PC-3 (cell line): Measurements from ENCODE around the gene ADAMTS16.

GRCh38 chr5:1507537-1508442 lies 16.0 kb downstream of the LPCAT1 start:
- RAMPAGE, long total RNA, result no peak

- RAMPAGE, long total RNA, result no peak
Observed at GRCh38 chr5:1508443-1508646, 15.4 kb downstream of the LPCAT1 start.

DNA sequence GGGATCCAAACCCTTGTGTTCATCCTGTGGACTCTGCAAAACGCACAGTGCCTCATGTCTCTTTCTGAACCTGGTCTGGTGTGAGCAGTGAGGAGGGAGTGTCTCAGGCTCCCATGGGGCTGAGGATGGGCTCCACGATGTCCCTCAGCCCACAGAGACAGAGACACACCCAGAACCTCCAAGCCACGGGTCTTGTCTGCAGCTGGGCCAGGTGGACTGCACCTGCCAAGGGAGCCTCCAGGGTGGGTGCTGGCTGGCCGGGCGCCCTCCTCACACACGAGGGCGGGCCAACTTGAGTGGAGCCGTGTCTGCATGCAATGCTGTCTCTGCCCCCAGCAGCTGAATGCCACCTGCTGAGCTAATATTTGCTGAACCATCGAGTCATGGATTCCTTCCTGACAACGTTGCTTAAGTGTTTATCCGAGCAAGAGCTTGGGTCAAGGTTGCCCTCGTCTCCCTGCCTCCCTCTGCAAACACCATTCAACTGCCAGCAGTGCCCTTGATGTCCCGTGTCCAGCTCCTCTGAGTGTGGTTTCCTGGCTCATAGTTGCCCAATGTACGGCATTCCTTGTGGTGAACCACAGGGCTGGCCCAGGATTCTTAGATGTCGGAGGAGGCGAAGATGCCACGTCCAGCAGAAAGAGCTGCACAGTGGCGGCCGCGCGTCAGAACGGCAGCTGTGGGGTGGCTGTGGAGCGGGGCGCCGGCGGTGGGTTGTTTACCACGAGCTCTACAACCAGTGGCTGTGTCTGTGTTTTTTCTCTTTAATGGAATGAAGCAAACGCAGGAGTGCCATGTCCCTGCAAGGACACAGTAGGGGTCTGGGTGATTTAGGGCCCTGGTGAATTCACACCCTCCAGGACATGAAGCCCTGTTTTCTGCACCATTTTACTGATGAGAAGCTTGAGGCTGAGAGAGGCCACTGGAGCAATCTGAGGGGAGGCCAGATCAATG lies 31.6 kb upstream of the LPCAT1 start:
- RAMPAGE, long total RNA, result no peak

DNA sequence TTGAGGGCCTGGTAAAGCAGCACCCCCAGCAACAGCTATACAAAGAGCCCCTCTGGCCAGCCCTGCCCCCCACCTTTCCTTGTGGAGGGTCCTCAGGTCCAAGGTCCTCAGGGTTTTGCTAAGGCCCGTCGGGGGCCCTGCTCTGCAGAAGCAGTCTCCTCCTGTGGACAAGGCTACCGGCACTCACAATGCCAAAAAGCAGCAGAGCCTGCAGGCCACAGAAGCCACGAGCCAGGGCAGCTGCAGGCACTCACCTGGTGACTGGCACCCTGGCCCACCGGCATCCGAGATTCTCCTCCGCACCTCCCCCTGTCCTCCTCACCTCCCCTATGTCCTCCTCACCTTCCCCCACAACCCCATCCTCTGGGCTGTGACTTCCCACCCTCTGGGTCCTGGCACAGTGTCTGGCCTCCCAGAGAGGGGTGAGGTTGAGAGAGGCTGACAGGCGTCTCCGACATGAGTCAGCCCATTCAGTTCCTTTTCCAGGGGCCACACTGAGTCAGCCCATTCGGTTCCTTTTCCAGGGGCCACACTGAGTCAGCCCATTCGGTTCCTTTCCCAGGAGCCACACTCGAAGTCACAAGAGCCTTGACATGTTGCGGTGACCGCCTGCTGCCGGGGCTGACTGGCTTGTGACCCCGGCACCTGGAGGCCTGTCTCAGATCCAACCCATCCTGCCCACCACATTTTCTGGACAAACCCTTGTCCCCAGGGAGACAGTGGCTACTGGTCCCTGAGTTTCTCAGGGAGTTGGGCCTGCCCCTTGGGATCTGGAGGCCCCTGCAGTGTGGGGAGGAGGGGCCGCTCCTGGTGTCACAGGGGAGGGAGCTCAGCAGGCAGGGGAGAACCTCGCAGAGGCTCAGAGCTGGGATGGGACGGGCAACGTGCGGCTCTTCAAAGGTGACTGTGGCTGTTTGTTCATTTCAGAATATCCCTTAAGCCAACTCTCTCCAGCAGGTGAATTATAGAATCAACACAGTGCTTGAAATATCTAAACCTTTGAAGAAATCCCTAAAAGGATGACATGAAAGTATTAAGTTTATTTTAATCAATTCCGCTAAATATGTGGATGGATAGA lies 40.3 kb upstream of the LPCAT1 start:
- RAMPAGE, long total RNA, result no peak

- RAMPAGE, long total RNA, result no peak
Observed at GRCh38 chr5:1579144-1579920, 55.6 kb upstream of the LPCAT1 start.

DNA sequence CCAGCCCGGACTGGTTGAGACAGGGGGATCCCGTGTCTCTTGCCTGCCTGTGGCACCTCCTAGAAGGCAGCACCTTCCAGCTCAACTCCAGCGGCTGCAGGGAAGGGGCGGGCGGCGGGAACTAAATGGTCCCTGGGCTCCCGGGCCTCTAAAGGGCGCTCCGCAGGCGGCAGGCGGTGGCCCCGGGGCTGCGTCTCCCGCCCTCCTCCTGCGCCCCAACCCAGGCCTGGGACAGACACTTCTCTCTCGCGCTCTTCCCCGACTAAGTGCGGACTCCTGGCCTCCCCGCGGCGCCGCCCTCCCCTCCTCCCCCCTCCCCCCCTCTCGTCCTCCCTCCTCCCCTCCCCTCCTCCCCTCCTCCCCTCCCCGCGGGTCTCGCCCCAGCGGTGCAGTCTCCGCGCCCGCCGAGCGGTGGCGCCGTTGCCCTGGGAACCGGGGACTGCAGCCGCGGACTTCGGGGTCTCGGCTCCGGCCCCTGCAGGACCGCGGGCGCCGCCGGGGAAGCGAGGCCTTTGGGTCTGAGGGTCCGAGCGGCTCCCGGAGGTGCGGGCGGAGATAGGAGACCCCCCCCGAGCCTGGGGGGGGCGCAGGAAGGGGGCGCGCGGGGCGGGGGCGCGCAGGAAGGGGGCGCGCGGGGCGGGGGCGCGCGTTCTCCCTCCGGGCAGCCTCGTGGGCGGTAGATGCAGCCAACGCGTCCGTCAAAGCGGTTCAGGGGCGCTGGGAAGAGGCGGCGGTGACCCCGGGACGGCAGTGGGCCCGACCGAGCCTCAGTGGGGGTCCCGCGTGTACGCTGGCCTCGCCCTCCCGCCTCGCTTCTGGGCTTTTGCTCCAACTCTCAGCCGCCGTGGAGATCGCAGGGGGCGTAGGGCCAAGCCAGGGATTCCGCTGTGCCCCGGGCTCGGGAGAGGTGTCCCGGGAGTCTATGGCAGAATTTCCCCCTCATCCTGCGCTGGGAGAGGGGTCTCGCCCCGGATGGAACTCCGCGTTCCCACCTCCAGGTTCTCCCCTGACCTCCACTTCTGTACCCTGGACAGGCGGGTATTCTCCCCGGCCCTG lies 132.3 kb downstream of the MRPL36 start:
- RAMPAGE, long total RNA, result no peak

- RAMPAGE, long total RNA, result no peak
Observed at GRCh38 chr5:1800127-1800313, 383 bp upstream of the MRPL36 start.

- RAMPAGE, long total RNA, result no peak
Observed at GRCh38 chr5:1807392-1808183, 6.4 kb downstream of the NDUFS6 start.

DNA sequence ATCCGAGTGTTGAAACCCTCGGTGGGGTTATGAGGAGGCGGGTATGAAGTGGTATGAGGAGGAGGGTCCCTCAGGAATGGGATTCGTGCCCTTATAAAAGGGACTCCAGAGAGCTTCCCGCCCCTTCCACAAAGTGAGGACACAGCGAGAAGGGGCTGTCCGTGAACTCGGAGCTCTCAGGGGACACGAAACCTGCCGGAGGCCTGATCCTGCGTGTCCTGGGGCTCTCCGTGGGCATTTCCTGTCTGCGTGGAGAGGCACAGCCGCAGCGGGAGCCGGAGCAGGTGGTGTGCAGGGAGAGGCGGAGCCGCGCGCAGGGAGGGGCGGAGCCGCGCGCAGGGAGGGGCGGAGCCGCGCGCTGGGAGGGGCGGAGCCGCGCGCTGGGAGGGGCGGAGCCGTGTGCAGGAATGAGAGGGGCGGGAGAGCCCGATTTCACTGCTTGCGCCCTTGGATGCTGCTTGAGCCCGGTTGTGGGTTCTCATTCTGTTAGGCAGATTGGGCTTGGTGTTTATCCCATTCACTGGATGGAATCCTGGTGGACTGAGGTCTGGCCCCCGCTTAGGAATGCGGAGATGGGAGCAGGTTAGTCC lies 26.6 kb downstream of the NDUFS6 start:
- RAMPAGE, long total RNA, result no peak

DNA sequence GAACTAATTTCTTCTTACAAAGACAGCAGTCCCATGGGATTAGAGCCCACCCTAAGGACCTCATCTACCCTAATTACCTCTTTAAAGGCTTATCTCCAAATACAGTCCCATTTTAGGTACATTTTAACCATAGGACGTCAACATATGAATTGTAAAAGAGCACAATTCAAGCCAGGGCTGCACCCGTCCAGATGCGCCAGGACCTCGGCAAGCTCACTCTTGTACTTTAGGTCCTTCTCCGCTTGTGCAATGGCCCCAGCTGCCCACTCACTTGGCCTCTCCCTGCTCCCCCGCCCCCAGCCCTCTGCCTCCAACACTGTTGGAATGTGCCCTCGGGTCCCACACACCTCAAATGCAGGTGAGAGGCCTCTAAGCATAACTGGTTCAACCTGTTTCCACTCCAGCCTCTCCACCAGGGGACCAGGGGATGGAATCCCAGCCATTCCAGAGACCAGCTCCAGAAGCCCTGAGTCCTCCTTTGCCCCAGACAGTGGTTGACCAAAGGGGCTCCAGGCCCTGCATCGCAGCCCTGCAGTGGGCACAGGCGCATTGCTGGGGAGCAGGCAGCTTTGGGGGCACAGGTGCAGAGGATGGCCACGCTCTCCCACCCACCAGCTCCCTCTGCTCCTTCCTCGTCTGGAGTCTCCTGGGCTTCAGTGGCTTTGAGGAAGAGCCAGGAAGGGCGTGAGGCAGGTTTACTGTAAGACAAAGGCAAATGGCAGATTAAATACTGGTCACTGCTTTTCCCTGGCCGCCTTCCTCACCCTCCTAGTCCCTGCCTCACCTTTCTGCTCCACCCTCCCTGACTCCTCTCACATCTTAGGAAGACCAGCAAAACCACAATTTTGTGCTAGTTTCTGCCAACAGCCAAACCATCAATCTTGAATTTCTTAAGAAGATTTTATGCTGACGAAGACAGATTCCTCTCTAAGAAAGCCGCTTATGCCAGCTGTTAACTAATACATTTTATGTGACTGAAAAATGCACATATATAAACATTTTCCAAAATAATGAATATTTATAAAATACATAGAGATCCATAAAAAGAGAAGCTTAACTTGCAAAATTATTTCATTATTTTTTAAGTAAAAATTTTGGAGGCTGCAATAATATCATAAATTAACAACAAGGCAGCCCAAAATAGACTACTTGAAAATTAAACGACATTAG lies 29.1 kb upstream of the IRX2 start:
- RAMPAGE, long total RNA, result no peak

DNA sequence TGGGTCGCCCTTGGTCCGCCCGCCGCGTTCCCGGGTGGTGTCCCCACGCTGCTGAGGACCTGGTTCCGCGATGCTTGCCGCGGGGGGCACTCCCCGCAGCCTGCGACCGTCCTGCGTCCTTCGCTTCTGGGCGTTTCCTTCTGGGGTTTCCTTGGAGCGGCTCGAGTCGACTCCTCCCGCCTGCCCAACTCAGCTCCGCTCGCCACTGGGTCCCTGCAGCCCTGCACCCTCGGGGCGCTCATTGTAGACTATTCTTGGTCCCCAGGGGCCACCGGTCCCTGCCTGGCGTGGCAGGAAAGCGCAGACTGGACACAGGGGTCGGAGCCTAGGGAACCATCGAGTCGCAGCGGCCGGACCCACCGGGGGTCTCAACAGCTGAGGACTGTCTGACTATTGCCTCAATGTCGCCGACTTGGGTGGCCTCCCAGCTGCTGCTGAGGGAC lies 4.5 kb upstream of the IRX1 start:
- RAMPAGE, long total RNA, result no peak

DNA sequence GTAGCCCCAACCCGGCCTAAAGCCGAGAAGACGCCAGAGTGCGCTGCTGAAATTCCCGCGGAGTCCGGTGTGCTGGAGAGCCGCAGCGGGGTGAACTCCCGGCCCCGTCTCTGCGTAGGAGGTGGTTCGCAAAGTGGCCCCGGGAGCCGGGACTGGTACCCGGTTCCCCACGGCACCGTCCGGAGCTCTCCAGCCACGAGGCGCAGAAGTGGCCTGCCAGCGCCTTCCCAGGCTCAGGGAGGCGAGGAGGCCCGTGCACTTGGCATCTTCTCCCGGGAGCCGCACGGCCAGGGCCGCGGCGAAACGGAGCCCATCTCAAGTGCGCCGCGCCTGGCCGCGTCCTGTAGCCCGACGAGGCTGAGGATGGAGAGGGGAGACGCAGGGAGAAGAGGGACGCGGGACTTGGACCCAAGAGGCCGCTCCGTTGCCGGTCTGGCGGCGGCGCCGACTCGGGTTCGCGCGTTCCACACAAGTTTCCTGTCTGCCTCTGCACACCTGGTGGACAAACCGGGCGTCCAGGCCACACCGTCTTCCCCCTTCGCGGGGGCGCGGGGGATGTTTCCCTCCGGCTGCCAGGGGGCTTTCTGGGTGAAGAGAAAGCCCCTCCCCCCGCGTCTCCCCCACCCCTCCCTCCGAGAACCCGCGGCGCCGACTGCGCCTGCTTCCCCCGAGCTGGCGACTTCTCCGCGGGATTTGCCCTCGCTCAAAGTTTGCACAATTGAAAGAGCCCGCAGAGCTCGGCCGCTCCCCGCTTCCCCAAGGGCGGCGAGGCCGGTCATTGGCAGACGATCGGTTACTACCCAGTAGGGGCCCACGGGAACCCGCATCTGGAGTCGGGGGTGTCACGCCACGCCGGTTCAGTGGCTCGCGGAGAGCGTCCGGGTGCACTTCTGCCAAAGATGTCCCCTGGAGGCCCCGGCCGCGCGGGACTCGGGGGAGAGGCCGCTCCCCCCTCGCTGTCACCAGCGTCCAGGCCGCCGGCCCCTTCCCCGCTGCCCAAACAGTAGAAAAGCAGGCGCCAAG lies 837 bp upstream of the IRX1 start:
- RAMPAGE, long total RNA, result no peak

DNA sequence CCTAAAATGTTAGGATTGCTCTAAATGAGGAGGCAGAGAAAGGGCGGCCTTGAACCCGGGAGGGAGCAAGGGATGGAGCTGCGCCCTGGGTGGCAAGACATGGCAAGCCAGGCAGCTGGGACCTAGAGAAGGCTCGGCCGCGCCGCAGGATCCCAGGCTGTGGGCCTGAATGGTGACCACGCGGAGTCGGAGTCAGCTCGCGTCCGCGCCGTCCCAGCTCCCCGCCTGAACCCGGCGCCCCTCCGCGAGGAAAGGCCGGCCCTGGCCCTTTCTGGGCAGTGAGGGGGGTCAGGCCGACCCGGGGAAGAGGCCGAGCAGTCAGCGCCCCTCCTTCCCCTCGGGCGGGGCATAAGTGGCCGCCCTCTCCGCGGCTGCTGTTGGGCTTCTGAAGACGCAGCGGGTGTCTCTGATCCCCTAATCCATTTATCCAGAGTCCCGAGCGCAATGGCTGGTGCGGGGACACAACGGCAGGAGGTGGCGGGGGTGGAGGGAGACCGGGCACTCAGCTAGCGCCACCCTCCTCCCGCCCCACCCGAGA lies 10.7 kb downstream of the IRX1 start:
- RAMPAGE, long total RNA, result no peak

DNA sequence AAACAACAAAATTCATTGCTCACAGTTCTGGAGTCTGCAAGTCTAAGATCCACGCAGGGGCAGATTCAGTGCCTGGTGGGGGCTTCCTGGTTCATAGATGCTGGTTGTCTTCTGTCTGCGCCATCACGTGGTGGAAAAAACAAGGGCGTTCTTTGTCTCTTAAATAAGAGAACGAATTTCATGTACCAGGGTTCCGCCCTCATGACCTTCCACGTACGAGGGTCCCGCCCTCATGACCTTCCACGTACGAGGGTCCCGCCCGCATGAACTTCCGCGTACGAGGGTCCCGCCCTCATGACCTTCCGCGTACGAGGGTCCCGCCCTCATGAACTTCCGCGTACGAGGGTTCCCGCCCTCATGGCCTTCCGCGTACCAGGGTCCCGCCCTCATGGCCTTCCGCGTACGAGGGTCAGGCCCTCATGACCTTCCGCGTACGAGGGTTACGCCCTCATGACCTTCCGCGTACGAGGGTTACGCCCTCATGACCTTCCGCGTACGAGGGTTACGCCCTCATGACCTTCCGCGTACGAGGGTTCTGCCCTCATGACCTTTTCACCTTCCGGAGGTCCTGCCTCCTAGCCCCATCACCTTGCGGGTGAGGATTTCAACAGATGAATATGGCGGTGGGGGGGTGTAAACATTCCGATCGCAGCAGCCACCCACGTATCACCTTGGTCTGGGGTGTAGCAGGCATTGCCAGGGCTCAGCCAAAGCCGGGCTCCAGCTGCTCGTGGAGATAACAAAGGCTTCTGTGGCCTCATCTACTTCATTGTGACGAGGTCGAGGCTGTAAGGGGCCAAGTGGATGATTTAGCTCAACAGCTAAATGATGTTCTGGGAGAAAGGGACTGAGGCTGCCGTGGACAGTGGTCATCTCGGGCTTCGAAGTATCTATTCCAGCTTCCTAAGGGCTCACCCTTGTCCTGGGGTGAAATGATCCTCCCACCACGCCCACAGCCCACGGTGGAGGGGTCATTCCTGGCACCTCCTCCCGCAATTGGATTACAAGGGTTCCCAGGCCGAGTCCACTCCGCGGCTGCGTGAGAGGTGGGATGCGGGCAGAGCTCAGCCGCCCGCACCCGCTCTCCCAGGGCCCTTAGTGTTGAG lies 273.8 kb upstream of the ADAMTS16 start:
- RAMPAGE, long total RNA, result no peak

DNA sequence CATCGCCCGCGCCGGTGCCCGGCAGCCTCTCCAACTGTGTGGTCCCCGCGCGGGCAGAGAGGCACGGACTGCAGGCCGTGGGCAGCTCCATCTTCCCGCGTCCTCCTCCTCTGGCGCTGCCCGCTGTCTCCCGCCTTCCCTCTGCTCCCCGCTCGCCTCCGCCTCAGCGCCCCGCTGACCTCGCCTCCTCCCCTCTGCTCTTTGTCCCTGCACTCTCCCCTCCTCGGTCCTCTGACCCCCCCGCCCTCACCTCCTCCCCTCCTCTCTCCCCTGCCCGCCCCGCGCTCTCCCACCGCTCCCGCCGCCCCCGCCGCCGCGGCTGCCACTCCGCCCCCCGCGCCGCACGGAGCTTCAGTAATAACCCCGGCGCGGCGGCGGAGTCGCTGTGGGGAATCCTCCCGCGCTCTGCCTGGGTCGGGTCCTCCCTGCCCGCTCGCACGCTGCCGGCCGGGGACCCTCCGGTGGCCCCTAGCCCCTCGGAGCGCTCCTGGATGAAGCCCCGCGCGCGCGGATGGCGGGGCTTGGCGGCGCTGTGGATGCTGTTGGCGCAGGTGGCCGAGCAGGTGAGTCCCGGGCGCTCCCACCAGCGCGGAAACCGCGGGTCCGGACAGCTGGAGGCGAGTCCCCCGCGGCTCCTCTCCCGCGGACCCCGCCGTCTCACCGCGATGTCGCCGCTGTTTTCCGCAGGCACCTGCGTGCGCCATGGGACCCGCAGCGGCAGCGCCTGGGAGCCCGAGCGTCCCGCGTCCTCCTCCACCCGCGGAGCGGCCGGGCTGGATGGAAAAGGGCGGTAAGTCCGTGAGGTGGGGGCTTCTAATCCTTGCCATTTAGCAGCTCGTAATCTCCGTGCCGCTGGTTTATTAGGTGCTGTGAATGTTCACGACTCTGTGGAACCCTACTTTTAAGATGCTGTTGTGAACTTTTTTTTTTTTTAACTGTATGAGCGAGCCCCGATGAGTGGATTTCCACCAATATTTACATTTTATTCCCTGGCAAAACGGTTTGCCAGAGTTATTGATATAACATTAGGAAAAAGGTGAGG lies at the start of gene ADAMTS16:
Gene ADAMTS16, plus strand, starts transcription at position 354 of the 1,042 bp plus-strand sequence.
- RAMPAGE, long total RNA, result no peak

DNA sequence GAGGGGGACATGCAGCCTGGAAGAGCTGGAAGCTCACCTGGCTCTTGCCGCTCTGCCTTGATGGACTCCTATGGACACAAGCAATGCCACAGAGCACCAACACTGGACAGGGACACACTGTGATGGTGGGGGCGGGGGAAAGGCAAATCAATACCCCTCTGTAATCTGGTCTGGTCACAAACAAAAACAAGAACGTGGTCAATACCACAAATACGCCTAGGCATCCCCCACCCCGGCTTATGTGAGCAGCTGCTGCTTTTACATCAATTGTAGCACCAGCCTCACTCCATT lies 29.6 kb upstream of the ICE1 start:
- RAMPAGE, long total RNA, result no peak

- RAMPAGE, long total RNA, result no peak
Observed at GRCh38 chr5:5532810-5533161, 110.3 kb downstream of the ICE1 start.

- RAMPAGE, long total RNA, result no peak
Observed at GRCh38 chr5:5598448-5599150, 176.1 kb downstream of the ICE1 start.

GRCh38 chr5:6491454-6491943 lies 42.8 kb downstream of the UBE2QL1 start:
- RAMPAGE, long total RNA, result no peak

DNA sequence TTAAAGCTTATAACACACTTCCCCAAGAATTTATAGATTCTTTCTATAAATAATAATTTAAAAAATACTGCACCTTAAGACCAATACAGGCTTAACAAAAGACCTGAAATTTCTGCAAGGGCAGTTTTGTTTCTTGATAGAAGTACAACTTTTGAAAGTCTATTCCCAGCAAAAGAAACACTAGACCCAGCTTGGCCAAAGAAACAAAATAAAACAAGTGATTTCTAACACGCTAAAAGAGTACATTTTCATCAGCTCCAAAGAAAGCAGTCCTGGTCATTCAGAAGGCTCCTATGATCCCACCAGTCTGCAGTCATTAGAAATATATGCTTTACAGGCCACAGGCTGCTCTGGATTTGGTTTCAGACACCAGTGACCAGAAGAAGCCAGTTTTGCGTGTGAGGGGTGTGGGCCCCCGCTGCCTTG lies 33.3 kb downstream of the NSUN2 start:
- RAMPAGE, long total RNA, result no peak